Transverse colon (tissue), 4 donors: ENCODE results near the genes PKNOX1 and CRYAA.

GRCh38 chr21:42292129-42292797 is 22.9 kb downstream of the TFF3 start:
- PRO-cap = no peak
- RAMPAGE, long total RNA, 4 experiments = start-site peak on the plus strand in 1 of 4 experiments, at chr21:42292469-42292609 at its widest, 20 reads per replicate

DNA sequence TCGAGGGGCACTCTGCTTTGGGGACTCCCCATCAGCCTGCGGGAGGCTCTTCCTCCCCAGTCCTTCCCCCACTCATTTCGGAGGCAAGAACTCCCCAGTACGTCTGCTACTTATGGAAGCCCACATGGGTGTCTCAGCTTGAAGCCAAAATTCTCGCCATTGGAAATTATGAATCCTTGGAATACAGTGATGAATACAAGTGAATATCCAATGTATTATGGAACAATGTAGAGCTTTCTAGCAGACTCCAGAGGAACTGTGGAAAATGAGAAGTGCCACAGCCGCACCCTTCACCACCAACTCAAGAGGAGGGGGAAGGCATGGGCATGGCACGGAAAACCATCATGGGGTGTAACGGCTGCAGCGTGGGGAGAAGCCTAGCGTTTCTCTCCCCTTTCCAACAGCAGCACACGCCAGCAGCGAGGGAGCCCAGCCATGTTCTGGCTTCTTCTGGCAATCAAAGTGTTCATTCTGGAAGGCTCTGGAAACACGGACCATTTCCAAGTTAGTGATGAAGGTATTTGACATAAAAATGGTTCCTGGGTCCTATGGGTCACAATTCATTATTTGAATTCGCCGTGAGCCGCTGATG is 6.7 kb downstream of the TFF3 start:
- PRO-cap = no peak
- RAMPAGE, long total RNA, 4 experiments = no peak in any of the 4 experiments

GRCh38 chr21:42464101-42464689 is 31.8 kb downstream of the RSPH1 start:
- PRO-cap = no peak
- RAMPAGE, long total RNA, 4 experiments = no peak in any of the 4 experiments

- PRO-cap = unidirectional peak, plus-strand start at chr21:42493612
- RAMPAGE, long total RNA, 4 experiments = no peak in any of the 4 experiments
Observed at GRCh38 chr21:42493387-42493706, 2.7 kb downstream of the RSPH1 start.

- PRO-cap = bidirectional peak, plus-strand start at chr21:42524782, minus-strand start at chr21:42524720
- RAMPAGE, long total RNA, 4 experiments = no peak in any of the 4 experiments
Observed at GRCh38 chr21:42524318-42525342, 11.0 kb downstream of the SLC37A1 start.

DNA sequence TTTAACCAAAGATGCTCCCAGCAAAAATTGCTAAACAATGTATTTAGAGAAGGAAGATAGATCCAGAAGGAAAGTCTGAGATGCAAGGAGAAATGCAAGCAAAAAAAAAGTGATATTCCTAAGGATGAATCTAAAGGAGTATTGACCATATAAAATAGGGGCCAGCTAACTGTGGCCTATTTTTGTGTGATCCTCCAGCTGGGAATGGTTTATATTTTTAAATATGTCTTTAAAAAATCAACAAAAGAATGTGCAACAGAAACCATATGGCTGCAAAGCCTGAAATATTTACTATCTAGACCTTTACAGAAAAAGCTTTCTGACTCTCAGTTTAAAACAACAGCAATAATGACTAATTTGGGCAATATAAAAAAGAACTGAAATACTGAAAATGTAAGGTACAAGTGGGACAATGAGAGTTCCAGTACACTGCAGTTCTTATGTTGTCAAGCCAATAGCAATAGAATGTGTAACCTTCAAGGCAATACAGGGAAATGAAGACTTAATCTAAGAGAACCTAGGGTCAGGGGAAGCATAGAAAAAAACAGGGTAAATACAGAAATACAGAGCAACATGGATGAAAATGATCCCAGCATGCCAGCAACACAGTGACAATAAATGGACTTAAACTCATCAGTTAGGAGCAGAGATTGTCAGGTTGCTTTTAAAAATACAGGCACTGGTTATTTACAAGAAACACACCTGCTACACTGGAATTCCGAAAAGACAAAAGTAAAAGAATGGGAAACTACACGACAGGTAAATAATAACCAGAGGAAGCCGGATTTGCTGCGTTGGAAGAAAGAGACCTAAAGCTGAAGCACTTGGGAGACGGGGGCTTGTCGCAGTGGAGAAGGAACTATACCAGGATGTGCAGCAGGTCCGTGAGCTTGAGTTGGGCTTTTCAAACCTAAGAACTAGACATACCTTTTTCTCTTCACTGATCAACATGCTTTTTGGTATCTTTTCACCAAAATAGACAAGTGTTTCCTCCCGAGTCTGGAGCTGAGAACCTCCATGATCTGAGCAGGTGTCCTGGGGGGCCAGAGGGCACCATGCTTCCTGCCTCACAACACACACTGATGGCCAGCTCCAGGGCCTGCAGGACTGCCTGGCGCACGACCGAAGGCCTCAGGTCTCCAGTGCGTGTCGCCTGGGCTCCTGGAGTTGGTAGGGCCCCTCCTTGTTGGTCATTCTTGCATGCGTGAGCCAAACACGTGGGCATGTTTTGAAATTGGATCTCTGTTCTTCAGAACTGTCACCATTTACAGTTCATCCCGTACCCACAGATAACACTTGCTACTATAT is 63.9 kb downstream of the SLC37A1 start:
- PRO-cap = no peak
- RAMPAGE, long total RNA, 4 experiments = start-site peak on the plus strand in 2 of 4 experiments, centred at positions 17 to 550 of the sequence, 10 to 14 reads per replicate

DNA sequence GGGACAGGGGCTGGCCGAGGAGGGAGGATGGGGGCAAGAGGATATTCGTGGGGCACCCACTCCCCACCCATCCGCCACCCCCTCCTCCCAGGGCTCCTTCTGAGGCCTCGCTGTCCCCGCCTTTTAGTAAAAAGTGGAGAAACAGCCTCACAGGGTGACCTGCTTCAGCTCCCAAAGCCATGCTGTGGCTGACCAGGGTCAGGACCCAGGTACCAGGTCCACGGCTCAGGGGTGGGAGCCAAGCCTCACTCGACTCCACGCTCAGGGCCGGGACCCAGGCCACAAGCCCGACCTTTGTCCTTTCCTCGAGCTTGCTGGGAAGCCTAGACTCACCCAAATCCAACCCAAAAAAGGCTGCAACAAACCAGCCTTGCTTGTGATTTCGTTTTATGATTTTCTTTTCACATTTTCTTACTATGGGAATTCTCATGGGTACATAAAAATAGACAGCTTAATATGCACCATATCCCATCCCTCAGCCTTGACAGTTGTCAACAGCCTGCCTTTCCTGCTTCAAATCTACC is 59.6 kb upstream of the PDE9A start:
- PRO-cap = no peak
- RAMPAGE, long total RNA, 4 experiments = no peak in any of the 4 experiments

GRCh38 chr21:42614769-42615281 is 38.6 kb upstream of the PDE9A start:
- PRO-cap = unidirectional peak, plus-strand start at chr21:42615154
- RAMPAGE, long total RNA, 4 experiments = no peak in any of the 4 experiments

GRCh38 chr21:42621060-42621593 is 32.3 kb upstream of the PDE9A start:
- PRO-cap = no peak
- RAMPAGE, long total RNA, 4 experiments = no peak in any of the 4 experiments

DNA sequence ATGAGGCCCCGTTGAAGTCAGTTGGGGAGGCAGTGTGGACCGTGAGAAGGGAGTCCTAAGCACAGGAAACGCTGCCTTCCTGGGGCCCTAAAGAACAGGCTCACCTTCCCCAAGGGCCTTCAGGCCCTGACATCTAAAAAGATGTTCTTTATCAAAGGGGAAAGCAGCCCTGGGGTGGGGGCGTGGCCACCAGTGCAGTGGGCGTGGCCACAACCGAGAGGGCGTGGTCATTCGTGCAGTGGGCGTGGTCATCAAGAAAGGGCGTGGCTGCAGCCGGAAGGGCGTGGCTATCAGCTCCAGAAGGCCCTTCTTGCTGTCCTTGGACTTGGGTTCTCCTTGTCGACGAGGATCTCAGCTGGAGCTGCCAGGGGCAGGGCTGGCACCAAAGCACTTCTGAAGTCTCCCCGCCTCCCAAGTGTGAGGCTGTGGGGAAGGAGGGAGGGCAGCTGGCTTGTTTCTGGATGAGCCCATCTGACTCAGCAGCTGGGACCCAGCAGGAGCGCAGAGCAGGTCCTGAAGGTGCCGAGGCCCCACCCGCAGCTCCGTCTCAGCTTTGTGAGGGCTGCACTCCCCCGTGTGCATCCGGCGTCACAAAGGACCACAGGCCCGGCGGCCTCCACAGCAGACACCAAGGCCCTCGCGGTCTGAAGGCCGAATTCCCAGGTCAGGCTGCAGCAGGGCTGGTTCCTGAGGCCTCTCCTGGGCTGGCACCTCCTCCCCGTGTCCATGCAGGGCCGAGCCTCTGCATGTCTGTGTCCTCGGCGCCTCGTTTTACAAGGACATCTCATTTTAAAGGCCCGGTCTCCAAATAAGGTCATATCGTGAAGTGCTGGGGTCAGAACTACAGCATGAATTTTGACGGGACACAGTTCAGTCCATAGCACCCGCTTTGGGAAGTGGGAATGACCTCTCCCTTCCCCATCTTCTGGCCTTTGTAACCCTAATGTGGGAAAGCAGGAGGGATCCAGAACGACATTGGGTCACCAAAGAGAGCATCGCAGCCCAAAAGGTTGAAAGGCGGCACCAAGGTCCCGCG is 12.8 kb downstream of the PDE9A start:
- PRO-cap = unidirectional peak, plus-strand start at position 339 of the sequence
- RAMPAGE, long total RNA, 4 experiments = start-site peak on the plus strand in 1 of 4 experiments, centred at position 855 of the sequence, 7 reads per replicate

DNA sequence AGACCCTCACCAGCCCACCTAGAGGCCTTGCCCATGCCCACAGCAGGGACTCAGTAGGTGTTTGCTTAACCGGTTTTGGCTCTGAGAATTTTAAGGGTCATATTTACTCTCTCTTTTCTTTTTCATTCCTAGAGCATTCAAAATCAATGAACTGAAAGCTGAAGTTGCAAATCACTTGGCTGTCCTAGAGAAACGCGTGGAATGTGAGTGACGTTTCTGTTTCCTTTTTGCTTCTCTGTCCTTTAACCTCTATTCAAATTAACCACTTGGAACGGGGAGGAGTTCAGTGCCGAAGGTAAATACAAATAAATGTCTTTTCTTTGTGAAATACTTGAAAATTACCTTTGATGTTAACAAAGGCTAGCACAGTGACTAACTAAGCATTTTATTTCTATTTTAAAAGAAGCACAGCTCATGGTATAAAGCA is 79.8 kb downstream of the PDE9A start:
- PRO-cap = no peak
- RAMPAGE, long total RNA, 4 experiments = start-site peak on the plus strand in 1 of 4 experiments, centred at position 143 of the sequence, 93 reads per replicate

DNA sequence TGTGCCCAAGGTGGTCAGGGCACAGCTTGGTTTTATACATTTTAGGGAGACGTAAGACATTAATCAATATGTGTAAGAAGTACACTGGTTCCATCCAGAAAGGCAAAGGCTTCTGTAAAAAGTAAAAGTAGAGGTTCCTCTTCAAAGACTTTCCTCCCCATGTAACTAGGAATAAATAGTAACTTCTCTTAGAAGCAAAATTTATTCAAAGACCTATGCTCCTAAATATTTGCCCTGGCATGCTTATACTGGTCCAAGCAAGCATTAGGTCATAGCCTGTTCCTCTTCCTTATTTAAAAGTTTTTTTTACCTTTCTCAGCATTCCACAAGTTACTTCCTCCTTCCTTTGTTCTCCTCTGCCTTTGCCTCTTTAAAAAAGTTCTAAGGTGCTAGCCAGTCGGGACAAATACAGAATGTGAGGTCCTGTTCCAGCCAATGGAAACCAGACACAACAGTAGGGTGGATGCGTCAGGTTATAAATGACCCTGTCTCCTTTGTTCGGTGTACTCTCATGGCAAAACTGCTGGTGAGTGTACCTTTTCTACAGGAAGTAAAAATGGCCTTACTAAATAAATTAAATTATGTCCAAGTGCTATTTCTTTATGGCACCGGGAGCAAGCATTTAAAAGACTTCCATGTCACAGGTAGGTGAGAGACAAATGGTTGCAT is 66.9 kb downstream of the WDR4 start:
- PRO-cap = no peak
- RAMPAGE, long total RNA, 4 experiments = no peak in any of the 4 experiments

- PRO-cap = no peak
- RAMPAGE, long total RNA, 4 experiments = no peak in any of the 4 experiments
Observed at GRCh38 chr21:42845256-42845597, 34.1 kb downstream of the WDR4 start.

- PRO-cap = no peak
- RAMPAGE, long total RNA, 4 experiments = no peak in any of the 4 experiments
Observed at GRCh38 chr21:42955688-42956127, 18.7 kb upstream of the PKNOX1 start.

DNA sequence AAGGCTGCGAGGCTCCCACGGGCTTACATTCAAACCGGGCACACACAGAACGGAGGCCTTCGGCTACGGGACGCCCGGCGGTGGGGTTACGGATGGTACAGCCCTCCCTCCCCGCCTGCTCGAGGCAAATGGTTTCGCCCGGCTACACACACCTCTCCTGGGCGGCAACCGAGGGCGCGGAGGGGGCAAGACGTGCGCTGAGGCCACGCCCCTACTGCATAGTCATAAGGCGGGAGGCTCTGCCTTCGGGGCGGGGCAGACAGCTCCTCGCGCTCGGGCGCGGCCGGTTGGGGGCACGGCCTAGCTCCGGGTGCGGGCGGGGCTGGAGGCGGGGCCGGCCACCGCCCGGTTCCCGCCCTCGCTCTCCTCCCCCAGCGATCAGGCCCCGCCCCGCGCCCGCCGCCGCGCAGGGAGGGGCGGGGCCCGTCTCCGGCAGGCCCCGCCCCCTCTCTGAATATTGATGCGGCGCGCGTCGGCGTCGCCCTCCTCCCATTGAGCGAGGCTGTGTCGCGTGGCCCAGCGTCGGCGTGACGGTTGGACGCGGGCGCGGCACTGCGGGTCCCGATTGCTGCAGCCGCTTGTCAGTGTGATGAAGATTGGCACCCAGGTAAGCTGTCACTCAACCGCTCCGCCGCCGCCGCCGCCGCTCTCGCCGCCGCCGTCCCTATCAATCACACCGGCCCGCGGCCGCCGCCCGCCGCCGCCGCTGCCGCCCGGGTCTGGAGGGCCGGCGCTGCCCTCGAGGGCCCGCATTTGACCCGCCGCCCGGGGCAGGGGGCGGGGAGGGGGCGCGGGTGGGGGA is at the start of gene PKNOX1:
PKNOX1 (plus strand) TSS at position 505 of the 802 bp plus-strand sequence.
- PRO-cap = unidirectional peak, minus-strand start at position 82 of the sequence; unidirectional peak, plus-strand start at position 618 of the sequence; unidirectional peak, plus-strand start at position 713 of the sequence
- RAMPAGE, long total RNA, 4 experiments = start-site peak on the plus strand in 2 of 4 experiments, centred at positions 529 to 559 of the sequence, 13 to 133 reads per replicate

GRCh38 chr21:43046160-43046754 is 29.4 kb downstream of the CBS start:
- PRO-cap = no peak
- RAMPAGE, long total RNA, 4 experiments = no peak in any of the 4 experiments

DNA sequence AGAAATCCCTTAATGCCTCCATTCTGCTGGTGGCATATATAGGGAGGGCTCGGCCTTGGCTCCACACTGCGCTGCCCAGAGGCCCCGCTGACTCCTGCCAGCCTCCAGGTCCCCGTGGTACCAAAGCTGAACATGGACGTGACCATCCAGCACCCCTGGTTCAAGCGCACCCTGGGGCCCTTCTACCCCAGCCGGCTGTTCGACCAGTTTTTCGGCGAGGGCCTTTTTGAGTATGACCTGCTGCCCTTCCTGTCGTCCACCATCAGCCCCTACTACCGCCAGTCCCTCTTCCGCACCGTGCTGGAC is at the start of gene CRYAA:
CRYAA (plus strand) TSS at position 41 of the 306 bp plus-strand sequence.
- PRO-cap = no peak
- RAMPAGE, long total RNA, 4 experiments = no peak in any of the 4 experiments

DNA sequence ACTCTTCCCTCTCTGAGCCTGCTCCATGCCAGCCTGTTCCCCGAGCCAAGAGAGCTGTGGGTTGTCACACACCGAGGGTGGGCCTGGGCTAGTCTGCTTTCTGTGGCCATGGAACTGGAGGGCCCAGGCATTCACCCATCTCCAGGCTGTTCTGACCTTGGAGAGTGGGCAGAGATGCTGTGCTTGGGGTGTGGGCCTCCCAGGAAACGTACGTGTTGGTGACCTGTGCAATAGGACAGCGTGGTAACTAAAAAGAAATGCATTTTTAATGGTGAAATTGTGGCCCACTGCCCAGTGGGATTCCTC is 41.9 kb downstream of the CRYAA start:
- PRO-cap = no peak
- RAMPAGE, long total RNA, 4 experiments = no peak in any of the 4 experiments

- PRO-cap = unidirectional peak, plus-strand start at chr21:43311431; unidirectional peak, plus-strand start at chr21:43311457; unidirectional peak, minus-strand start at chr21:43311613
- RAMPAGE, long total RNA, 4 experiments = no peak in any of the 4 experiments
Observed at GRCh38 chr21:43311175-43311888, 115.6 kb downstream of the SIK1 start.

GRCh38 chr21:43333329-43334175 is 93.4 kb downstream of the SIK1 start:
- PRO-cap = unidirectional peak, minus-strand start at chr21:43333785
- RAMPAGE, long total RNA, 4 experiments = no peak in any of the 4 experiments